A172 (cell line): ENCODE measurements around a stretch of chr3.

GRCh38 chr3:58535834-58536563, 991 bp downstream of the ACOX2 start:
- RAMPAGE, long total RNA = no peak

DNA sequence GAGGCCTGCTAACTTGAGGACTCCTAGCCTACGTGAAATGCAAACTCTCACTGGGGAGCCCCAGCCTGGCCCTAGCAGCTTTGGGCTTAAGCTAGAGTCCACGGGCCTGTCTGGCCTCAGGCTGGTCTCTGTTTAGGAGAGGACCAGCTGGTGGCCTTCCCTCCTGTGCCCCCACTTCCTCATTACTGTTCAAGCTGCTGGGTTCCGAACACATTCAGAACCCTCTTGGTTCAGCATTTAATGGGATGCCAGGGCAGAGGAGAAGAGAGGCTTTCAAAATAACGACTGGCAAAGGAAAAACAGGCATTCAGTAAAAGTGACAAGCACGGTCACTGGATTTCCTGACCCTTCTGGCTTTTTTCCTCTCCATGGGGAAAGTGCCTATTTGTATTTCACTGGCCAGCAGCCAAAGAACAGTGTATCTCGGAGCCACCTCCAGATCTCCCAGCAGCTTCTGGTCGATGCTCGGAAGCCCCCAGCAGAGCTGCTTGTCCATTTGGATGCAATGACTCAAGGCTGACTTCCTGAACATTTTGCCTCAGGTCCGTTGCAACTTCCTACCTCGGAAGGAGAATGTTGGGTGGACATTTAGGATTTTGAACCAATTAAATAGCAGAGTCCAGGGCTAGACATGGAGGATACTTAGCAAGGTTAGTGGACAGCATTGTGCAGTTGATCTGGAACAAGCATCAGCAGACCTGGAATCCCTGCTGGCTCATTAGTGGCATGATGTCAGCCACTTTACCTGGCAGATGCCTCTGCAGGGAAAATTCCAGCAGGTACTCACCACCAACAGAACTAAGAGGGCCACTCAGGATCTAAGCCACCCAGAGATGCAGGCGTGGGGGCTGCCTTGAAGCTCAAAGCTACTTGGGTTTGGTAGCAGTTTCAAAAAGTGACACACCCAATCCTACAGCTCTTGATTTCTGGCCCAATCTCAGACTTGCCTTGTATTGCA, 1.2 kb downstream of the FAM107A start:
- RAMPAGE, long total RNA = no peak

- RAMPAGE, long total RNA = no peak
Observed at GRCh38 chr3:58581146-58581883, 4.1 kb upstream of the FAM107A start.

- RAMPAGE, long total RNA = no peak
Observed at GRCh38 chr3:58617109-58617889, 40.1 kb upstream of the FAM107A start.

GRCh38 chr3:58624673-58625065, 41.9 kb downstream of the FAM3D start:
- RAMPAGE, long total RNA = no peak

- RAMPAGE, long total RNA = no peak
Observed at GRCh38 chr3:58629239-58629524, 37.4 kb downstream of the FAM3D start.

- RAMPAGE, long total RNA = no peak
Observed at GRCh38 chr3:58682836-58683446, 16.4 kb upstream of the FAM3D start.

DNA sequence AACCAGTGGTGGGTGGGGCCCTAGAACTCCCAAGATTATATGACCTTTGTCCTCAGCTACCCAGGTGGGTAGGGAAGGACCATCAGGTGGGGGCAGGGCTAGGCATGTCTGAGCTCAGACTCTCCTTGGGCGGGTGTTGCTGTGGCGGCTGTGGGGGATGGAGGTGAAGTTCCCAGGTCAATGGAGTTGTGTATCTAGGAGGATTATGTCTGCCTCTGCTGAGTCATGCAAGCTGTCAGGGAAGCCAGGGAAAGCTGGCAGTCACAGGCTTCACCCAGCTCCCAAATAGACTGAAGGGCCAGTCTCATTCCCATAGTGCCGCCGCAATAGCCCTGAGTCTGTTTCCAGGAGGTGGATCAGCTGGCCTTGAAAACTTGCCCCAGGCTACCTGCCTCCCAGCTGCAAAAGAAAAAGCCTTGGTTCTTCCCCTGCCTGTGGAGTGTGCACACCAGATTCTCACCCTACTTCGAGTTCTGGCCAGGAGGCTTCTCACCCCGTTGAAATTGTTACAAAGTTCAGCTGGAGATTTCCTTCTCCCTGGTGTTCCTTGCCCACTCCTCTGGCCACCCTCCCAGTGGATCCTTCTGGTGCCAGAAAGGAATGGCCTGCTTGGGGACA, 139.8 kb upstream of the CFAP20DC start:
- RAMPAGE, long total RNA = no peak

GRCh38 chr3:59452422-59452811, 402.6 kb upstream of the CFAP20DC start:
- RAMPAGE, long total RNA = no peak

GRCh38 chr3:60213172-60213844, 1037.9 kb downstream of the FHIT start:
- RAMPAGE, long total RNA = no peak

DNA sequence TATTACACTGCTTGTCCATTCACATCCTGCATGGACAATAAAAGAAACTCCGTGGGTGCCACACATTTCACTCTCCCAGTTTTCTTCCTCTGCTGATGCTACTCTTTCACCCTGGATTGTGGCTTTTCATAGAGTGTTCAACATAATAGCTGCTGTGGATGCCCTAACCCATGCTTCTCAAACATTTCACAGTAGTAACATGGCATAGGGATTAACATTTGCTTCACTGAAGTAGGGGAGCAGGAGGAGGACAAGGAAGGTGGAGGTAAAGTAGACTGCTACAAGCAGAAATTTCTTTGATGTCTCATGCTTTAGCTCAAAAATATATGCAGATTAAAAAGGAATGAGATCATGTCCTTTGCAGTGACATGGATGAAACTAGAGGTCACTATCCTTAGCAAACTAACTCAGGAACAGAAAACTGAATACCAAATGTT, 993.9 kb downstream of the FHIT start:
- RAMPAGE, long total RNA = no peak

DNA sequence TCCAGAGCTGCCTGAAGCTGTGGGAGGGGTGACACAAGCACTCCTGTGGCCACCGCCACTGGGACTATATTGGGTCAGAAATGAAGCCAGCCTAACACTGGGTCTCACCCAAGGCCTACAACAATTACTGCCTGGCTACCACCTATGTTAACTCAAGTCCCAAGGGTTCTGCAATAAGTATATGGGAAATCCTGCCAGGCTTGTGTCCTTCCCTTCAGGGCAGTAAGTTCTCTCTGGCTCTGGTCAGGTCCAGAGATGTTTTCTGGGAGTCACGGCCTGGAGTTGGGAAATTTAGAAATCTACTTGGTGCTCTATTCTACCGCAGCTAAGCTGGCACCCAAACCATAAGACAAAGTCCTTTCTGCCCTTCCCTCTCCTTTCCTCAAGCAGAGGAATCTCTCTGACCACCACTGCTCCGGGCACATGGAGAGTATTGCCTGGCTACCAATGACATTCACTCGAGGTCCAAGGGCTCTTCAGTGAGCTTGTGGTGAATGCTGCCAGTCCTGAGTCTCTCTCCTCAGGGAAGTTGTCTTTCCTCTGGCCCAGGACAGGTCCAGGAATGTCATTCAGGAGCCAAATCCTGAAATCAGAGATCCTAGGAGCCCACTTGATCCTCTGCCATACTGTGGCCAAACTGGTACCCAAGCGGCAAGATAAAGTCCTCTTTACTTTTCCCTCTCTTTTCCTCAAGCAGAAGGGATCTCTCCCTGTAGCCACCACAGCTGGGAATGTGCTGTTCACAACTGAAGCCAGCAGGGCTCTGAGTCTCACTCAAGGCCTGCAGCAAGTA, 781.0 kb downstream of the FHIT start:
- RAMPAGE, long total RNA = no peak

DNA sequence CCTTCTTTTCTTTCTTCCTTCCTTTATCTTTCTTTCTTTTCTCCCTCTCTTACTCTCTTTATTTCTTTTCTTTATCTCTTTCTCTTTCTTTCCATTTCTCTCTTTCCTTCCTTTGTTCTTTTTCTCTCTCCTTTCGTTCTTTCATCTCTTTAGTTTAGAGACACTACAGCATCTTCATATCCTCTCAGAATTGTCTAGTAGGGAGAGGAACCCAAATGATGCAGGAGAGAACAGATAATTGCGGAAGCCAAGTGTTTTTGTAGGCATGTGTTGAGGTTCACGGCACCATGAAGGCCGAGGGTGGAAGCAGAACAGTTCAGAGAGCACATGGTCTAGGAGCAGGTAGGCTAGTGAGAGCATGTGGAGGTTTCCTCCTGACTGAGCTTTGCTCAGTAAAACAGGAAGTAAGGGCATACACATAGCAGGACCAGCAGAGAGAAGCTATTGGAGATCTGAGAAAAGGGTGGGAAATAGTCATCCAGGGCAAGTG, 491.2 kb downstream of the FHIT start:
- RAMPAGE, long total RNA = no peak

GRCh38 chr3:61563481-61564131, 2.2 kb downstream of the PTPRG start:
- RAMPAGE, long total RNA = no peak

DNA sequence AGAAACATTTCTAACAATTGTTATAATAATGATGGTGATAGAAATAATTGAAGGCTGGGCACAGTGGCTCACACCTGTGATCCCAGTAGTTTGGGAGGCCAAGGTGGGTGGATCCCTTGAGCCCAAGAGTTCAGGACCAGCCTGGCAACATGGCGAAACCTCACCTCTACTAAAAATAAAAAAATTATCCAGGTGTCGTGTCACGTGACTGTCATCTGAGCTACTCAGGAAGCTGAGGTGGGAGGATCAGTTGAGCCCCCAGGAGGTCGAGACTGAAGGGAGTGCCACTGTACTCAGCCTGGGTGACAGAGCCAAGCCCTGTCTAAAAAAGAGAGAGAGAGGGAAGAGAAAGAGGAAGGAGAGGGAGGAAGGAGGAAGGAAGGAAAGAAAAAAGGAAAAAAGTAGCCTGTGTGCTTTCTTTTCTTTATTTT, 140.2 kb downstream of the PTPRG start:
- RAMPAGE, long total RNA = no peak

GRCh38 chr3:62295935-62296419, 22.8 kb upstream of the C3orf14 start:
- RAMPAGE, long total RNA = no peak

DNA sequence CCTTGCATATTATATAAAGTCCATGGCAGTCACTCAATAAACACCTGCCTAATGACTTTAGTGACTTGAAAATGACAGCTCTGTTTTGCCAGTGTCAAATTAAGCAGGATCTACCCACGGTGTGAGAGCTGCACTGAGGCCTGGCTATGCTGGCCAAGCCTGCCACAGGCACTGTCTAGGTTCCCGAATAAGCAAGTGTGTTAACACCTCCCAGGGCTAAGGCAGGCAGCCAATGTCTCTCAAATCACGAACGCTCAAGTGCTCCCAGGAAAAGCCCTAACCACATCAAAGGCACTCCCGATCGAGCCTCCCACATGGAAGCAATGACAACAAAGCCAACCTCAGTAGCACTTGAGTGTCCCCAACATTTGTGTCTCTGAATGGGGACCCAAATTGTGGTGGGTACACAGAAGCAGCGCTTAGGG, 233.8 kb upstream of the FEZF2 start:
- RAMPAGE, long total RNA = no peak

- RAMPAGE, long total RNA = no peak
Observed at GRCh38 chr3:62873253-62873600, 2.0 kb downstream of the CADPS start.

DNA sequence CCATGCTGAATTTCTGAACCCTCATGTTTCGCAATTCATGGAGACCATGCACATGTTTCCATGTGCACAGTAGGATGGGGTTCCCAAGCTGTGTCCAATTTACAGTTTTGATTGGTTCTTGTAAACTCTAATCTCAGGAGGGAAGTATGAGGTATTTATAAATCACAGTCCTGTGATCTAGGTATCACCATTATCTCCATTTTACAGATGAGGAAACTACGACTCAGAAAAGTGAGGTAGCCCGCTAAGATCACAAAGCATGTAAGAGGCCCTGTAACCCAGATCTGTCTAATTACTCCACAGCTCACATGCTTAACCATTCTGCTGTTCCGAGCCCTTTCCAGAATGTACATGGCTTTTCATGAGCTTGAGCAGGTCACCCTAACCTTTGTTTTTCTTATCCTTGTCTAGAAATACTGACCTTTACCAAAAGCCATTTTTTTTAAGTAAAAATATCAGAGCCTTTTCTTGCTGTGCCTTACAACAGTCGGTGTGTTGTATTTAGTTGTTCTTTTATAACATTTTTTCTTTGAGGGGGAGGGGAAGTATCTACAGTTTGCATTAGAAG, 56.6 kb downstream of the ATXN7 start:
- RAMPAGE, long total RNA = no peak

- RAMPAGE, long total RNA = no peak
Observed at GRCh38 chr3:63977304-63977942, 45.9 kb downstream of the PSMD6 start.